Measurements from ENCODE around the gene PCARE.

DNA sequence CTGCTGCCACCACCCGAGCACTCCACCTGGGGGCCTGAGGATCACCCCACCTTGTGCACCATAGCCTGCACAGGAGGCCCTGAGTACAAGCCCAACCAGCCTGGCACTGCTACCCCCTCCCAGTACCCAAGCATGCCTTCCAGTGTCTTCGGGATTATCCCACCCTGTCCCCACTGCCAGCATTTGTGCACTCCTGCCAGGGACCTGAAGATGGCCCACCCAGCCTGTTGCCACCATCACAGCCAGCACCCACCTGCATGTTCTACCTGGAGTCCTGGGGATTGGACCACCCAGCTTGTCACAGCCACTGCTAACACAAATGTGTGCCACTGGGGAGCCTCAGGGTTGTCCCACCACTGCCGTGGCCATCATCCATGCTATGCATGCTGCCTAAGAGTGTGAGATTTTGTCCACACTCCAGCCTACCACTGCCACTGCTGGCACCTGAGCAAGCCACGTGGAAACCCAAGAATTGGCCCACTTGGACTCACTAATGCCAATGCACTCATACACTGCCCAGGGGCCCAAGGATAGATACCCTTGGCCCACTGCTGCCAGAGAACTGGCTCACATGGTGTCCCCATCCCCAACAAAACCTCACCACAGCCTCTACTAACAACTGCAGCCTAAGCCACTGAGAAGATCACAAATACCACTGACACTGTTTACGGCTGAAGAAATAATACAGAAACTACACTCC is 217.2 kb upstream of the FOSL2 start:
- PRO-cap = no peak

- PRO-cap = no peak
These were observed 207.5 kb upstream of the FOSL2 start for GRCh38 chr2:28185138-28185622.

DNA sequence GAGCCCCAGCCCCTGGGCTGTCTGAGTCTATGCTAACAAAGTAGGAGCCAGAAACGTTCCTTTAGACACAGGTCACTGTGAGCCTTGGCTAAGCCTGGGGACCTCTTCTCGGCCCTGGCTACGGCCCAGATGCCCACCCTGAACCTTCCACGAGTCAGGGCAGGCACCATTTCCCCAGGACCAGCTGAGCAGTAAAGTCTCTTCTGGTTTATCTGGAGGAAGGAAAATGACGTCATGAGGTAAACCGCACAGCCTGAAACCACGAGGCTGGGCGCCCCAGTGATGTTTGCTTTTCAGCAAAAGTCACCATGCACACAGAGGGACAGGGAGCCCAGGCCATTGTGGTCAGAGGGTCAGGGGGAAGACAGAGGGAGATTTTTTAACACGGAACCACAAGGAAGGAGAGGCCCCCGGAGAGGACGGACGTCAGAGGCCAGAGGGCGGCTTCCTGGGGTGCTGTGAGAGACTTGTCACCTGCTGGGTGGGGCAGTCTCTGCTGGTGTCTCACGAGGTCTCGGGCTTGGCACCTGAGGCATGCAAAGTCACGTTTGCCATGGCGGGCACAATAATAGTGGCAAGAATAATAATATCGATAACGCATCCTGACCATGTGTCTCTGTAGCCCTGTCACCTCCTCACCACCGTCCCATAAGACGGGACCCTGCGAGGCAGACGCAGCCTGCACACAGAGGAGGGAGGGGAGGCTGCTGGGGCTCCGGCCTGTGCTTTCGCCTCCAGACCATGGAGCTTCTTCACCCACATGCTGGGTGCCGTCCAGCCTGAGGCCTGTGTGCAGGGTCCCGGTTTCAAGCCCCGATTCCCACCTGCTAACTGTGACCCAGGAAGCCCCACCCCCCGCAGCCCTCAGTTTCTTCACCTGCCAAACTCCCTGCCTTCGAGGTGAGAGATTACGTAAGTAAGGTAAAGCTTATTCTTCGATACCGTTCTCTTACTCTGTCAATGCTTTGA is 33.2 kb upstream of the FOSL2 start:
- PRO-cap = bidirectional peak, plus-strand start at position 489 of the sequence, minus-strand start at position 176 of the sequence

- PRO-cap = no peak
These were observed 14.1 kb upstream of the FOSL2 start for GRCh38 chr2:28378651-28378845.

- PRO-cap = no peak
These were observed 23.6 kb downstream of the FOSL2 start for GRCh38 chr2:28415839-28417025.

DNA sequence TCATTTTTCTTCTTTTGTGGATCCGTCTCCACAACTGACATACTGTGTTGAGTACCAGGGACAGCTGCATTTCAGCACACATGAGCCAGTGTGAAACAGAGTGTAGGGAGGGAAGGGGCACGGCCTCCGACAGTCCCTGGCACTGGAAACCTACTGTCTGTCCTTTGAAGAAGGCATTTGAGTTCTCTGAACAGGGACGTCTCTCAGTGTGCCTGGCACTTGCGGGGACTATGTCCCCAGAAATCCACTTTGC is 48.1 kb downstream of the PLB1 start:
- PRO-cap = no peak

DNA sequence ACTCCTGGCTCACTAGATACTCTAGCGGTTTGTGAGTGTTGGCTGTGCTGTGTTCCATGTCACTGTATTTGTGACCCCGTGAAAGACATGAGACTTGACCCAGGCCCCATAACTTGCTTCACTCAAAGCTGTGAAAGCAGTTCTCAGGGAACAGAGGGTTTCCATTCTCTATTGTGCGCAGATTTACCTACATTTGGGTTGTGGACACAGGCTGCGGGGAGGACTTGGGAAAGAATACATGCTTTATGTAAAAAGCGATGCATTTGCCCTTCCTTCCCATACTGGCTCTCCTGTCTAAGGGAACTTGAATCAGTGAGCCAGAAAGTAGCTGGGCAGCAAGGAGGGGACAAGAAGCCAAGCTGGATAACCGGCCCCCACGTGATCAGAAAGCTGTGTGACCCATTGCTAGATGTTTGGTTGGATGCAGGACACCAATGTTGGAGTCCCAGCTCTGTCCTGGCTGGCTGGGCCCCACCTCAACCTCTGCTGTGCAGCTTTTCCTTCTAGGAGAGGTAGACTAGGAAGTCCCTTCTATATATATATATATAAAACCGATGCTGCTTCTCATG is 52.3 kb downstream of the PLB1 start:
- PRO-cap = no peak

GRCh38 chr2:28587731-28588795 is 92.2 kb downstream of the PLB1 start:
- PRO-cap = no peak

GRCh38 chr2:28619831-28620581 is 124.1 kb downstream of the PLB1 start:
- PRO-cap = no peak

DNA sequence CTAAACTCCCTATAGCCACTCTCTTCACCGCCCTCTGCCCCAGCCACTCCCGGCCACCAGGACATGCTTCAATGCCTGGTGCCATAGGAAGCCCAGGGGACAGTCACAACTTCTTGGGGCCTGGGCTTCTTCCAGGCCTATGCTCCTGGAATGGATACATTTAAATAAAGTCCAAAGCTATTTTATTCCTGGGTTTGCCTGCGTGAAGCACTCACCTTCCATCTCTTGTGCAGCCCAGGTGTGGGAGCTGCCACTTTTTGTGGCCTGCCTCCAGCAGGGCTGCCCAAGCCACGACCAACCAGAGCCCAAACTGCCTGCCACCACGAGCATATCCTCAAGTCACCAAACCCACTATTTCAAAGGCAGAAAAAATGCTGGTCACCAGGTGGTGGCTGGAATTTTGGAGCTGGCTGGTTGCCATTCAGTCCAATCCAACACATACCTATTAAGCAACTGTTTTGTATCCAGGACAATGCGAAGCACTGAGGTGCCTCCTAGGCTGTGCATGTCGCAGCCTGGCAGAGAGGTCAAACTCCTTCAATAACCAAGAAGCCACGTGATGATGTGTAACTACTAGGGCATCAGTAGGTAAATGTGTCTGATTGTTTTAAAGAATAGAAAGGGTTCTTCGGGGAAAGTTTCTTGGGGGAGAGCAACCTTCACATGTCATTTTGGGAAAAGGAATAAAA is 108.4 kb upstream of the PPP1CB start:
- PRO-cap = no peak

DNA sequence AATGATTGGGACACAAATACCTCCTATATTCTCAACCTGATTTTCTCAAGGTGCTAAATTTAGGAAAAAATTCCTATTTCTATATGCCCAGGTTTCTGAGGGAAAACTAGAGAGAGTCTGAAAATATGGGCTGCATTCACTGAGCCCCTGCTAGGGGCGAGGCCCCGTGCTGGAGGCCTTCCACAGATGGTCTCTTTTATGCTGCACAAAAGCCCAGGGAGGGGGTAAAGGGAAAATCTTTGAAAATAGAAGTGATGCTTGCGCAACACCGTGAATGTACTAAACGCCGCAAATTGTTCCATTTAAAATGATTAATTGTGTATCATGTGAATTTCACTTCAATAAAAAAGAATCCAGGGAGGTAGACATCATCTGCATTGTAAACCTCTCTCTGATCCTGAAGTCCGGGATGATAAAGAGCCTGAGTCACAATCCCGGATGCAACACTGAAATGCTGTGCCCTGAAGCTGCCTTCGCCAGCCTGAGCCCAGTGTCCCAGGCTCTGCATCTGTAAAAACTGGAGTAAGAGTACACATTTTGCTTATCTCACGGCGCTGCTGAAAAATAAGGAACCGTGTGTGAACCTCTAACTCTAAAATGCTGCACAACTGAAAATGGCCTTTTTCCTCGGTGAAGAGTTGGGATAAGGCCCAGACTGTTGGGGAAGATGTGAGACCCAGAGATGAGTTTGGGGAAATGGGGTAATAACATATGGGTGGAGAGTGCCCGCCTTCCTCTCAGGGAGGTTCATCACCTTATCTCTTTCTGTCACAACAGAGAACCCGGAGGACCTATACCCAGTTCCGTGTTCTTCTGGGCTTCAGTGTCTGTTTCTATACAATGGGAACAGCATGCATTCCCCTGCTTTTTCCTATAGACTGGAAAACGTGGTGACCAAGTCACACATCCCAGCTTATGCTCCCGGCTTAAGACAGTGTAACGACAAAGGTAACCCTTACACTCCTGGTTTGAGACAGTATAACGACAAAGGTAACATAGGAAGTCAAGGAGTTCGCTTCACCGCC is 107.5 kb upstream of the PPP1CB start:
- PRO-cap = no peak

DNA sequence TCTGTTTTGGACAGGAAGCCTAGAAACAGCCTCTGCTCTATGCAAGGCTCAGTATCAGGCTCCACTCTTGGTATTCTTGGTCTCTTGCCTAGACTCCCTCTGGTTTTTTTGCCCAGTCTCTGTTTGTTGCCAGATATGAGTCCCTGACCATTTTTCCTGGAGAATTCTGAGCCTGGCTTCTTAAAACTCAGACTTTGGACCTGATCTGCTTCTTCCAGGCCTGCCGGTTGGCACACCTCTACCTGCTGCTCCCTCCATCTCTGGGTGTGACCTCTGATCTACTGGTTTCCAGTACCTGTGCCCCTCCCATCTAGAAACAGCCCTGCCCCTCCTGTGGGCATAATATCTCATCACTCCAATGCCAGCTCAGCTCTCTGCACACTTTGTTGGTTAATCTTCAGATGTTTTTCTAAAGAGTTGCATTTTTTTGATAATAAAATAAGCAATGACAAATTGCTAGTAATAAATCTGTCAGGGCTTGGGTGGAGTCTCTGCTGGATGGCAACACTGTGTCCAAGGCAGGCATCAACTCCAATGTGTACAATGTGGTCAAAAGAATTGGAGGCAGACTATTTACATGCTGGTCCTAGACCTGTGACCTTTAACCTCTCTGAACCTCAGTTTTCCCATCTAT is 89.6 kb upstream of the PPP1CB start:
- PRO-cap = no peak

DNA sequence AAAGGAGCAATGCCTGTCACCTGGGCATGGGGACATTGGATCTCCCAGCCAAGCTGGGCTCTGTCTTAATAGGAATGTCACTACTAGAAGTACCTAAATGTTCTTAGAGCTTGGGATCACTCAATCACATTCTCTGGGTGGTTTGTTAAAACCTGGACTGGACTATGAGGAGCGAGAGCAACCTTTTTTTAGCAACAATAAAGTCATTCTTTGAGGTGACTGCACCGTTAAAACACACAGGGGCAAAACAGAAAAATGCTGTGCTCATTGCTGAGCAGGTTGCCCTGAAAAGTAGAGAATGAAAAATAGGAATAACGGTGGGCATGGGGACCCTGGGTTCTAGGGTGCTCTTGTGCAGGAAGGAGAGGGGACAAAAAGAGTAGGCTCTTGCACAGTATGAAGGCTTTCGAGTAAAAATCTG is 6.3 kb upstream of the PPP1CB start:
- PRO-cap = no peak

GRCh38 chr2:28927691-28928228 is 33.3 kb downstream of the WDR43 start:
- PRO-cap = no peak

DNA sequence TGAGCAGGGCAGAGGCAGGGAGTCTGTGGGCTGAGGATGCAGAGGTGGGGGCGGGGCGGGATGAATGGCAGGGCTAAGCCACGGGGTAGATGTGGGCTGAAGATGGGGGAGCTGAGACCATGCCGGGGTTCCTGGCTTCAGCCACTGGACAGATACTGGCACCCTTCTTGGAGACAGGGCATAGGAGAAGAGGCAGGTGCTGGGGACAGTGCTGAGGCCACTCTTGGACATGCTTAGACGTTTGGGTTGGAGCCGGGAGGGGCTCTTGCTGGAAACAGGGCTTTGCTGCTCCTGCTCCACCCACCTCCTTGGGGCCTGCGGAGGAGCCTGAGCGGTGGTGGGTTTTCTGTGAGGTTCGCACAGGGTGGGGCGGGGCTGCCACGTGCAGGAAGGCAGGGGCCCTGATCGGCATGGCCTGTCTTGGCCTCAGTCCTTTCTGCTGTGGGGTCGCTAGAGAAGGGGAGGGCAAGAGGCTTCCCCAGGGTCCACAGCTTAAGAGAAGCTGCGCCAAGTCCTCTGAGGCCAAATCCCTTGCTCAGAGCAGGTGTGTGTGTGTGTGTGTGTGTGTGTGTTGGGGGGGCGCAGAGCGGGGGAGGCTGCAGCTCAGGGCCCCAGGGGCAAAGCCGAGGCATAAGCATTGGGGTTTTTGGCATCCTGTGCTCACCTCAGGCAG is 28.5 kb downstream of the TOGARAM2 start:
- PRO-cap = no peak

DNA sequence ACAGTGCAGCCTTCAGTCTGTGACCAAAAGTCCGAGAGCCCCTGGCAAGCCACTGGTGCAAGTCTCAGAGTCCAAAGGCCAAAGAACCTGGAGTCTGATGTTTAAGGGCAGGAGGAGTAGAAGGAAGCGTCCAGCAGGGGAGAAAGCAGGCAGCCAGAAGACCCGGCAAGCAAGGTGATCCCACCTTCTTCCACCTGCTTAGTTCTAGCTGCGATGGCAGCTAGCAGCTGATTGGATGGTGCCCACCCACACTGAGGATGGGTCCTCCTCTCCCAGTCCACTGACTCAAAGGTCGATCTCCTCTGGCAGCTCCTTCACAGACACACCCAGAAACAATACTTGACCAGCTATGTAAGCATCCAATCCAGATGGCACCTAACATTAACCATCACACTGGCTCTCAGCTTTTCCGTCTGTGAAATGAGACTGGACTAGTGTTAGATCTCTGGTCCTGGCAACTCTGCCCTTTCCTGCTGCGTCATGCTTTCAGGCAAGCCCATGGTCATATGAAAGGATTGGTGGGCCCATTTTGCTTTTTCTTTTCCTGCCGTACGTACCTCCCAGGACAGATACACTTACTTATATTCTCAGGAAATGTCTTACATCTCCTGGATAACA is 32.5 kb downstream of the TOGARAM2 start:
- PRO-cap = no peak

DNA sequence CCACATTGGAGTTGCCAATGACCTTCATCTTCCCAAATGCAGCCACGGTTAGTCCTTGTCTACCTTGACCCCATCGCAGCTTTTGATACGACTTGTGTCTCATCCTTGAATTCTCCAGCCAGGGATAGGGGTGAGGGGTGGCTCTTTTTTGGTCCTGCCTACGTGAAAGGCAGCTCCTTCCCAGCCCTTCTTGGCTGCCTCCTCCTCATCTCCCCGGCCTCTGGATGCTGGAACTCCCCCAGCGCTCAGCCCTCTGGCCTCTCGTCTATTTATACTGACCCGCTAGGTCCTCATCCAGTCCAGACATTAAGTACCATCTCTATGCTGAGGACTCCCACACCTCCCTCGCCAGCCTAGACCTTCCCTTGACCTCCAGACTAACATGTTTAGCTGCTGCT is 34.5 kb downstream of the TOGARAM2 start:
- PRO-cap = no peak

- PRO-cap = no peak
These were observed at the start of gene PCARE for GRCh38 chr2:29074352-29074699. Gene PCARE (minus strand): TSS chr2:29074523.

- PRO-cap = no peak
These were observed 1.9 kb upstream of the PCARE start for GRCh38 chr2:29076037-29076886.

DNA sequence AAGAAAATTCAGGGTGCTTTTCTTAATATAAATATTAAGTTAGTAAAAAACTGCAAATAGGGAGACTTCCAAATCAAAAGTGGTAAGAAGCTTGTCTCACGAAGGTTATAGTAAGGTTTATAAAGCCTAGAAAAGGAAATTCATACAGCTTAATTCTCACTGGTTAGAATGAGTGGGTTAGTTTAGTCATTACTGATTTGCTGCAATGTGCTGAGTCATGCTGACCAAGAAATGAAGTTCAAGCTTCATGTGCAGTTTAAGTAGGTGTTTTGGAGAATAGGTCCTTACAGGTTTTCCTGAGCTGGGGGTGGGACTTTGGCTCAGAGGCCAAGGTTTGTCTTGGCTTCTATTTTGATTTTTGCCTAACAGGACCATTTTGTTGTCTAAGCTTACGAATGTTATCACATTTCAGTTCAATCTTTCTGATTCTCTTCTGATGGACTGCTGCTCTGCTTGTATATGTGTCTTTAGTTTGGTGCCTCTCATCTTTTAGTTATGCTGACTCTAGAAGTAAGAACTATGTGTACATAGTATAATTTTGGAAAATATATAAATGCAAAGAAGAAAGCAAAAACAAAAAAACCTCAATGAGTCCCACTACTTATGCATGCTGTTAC is 15.1 kb downstream of the CLIP4 start:
- PRO-cap = no peak